Tibial artery (tissue), 1 donor: ENCODE measurements around the genes ACSM2B, ANKS4B and OTOA.

GRCh38 chr16:19804883-19805485, 79.7 kb downstream of the GPRC5B start:
- PRO-cap = unidirectional peak, minus-strand start at chr16:19804996

DNA sequence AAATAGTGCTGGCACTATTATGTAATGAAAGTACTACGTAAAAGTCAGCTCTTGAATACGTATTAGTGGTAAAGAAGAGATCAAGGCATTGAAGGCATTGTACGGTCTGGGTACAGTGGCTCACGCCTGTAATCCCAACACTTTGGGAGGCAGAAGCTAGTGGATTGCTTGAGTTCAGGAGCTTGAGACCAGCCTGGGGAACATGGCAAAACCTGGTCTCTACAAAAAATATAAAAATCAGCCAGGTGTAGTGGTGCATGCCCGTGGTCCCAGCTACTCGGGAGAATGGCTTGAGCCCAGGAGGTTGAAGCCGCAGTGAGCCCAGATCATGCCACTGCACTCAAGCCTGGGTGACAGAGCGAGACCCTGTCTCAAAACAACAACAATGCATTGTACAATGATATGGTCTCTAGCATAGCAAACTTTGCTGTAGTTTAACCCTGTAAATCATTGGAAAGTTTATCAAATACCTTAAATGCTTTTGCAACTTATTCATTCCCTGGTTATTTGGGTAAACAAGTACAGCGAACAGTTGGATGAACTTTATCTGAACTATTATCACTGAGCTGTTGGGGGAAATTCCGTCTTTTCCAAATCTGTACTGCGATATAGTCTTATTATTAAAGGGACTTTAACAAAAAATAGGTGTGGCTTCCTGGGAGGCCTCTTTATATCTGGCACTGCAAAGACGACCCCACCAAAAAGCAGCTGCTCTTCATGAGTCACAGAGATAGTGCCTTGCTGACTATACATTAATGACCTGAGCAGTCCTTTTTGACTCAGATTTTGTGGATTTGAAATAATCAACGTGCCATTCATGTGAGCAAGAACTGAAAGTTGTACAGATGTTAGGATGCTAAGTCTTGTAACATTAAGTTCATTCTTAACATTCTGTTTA, 73.5 kb downstream of the GPRC5B start:
- PRO-cap = no peak

GRCh38 chr16:20576175-20576567, at the start of gene ACSM2B:
ACSM2B (minus strand) TSS chr16:20576367.
- PRO-cap = no peak

GRCh38 chr16:20918714-20919271, 18.2 kb downstream of the LYRM1 start:
- PRO-cap = no peak

DNA sequence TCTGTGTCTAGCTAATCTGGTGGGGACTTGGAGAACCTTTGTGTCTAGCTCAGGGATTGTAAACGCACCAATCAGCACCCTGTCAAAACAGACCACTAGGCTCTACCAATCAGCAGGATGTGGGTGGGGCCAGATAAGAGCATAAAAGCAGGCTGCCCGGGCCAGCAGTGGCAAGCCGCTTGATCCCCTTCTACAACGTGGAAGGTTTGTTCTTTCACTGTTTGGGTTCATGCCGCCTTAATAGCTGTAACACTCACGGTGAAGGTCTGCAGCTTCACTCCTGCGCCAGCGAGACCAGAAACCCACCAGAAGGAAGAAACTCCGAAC, 2.7 kb upstream of the DNAH3 start:
- PRO-cap = no peak

- PRO-cap = no peak
Measured at GRCh38 chr16:21233295-21234354, at the start of gene ANKS4B. ANKS4B (plus strand) TSS chr16:21233699.

- PRO-cap = no peak
Measured at GRCh38 chr16:21283275-21284228, 5.5 kb upstream of the CRYM start.

- PRO-cap = bidirectional peak, plus-strand start at chr16:21301485, minus-strand start at chr16:21301409
Measured at GRCh38 chr16:21301303-21302045, 23.4 kb upstream of the CRYM start.

GRCh38 chr16:21302857-21303544, 24.9 kb upstream of the CRYM start:
- PRO-cap = unidirectional peak, minus-strand start at chr16:21303096

DNA sequence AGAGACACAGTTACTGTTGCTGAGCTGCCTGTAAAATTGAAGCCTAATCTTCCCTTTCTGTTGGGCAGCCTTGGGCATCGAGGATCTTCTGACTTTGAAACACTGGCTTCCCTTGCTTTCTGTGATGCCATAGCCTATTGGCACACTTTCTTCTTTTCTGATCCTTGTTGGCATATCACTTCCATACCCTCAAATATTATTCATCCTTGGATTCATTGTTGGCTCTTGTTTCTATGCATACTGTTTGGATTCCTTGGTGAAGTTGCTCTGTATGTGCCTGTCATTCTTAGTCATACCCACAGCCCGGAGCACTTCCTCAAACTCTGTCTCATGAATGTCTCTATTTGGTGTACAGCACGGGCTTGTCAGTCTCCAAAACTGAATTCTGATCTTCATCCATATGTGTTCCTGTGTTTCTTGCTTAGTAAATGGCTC, 85.7 kb upstream of the CRYM start:
- PRO-cap = no peak

- PRO-cap = no peak
Measured at GRCh38 chr16:21364163-21364830, 86.2 kb upstream of the CRYM start.

- PRO-cap = no peak
Measured at GRCh38 chr16:21519652-21520012, 79.7 kb upstream of the METTL9 start.

- PRO-cap = no peak
Measured at GRCh38 chr16:21554574-21555361, 44.6 kb upstream of the METTL9 start.

GRCh38 chr16:21603898-21604399, 4.6 kb downstream of the METTL9 start:
- PRO-cap = no peak

DNA sequence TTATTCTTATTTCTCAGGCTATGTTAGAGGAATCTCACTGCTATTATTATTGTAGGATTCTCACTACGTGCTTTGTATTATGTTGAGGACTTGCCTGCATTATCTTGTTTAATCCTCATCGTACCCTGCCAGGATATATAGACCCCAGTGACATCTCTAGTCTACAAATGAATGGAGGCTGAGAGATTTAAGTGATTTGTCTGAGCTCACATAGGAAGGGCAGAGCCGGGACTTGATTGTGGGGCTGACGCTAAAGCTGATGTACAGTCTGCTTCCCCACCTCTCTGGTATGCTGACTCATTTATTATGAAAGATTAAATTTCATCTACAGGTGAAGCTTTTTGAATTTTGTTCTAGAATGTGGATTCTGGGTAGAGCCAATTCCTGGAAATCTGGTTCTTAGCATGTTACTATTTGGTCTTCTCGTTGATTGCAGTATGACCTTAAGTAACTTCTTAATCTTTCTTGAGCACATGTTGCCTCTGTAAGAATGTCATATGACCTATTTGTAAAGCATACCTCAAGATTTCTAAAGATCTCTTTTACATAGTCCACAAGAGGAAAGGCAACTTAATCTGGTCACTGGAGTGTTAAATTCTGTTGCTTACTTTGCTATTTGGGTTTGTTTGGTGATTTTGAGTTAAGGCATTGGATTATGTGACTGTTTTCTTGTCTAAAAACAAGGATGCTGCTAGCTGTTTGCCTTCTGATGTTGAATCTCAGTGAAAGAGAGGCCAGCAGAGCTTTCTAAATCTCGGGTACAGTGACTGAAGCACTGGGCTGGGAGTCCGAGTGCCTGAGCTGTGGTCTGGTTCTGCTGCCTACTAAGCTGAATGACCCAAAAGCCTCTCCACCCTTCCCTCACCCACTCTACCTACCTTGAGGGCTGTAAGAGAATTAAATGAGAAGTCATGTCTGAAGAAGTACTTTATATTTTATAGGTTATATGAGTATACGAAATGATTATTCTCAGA, 12.5 kb downstream of the METTL9 start:
- PRO-cap = no peak

GRCh38 chr16:21629514-21630023, 22.8 kb downstream of the IGSF6 start:
- PRO-cap = no peak

DNA sequence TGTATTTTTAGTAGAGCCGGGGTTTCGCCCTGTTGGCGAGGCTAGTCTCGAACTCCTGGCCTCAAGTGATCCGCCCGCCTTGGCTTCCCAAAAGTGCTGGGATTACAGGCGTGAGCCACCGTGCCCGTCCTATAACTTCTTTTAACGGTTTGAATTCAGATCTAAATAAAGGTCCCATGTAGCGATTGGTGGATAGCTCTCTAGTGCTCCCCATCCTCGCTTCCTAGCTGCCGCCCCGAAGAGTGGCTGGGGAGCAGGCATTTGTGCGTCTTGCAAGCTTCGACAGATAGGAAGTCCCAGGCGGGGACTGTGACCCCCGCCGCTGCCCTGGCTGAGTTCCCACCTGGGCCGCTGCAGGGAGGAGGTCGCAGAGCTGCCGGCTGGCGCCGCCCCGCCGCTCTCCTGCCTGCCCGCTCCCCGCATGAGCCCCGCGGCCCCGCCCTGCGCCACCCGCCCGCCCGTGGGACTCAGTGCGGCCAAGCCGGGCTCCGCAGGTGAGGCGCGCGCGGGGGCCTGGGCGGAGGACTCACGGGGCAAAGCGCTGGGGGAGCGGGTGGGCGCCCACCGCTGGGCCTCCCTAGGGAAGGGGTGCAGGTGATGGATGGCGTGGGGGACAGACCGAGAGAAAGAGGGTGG, at the start of gene OTOA:
TSS of gene OTOA (plus strand) at position 230 of the 636 bp plus-strand sequence.
- PRO-cap = no peak

GRCh38 chr16:22189198-22189875, 16.7 kb upstream of the EEF2K start:
- PRO-cap = no peak

GRCh38 chr16:22285519-22286017, 11.6 kb upstream of the POLR3E start:
- PRO-cap = no peak

DNA sequence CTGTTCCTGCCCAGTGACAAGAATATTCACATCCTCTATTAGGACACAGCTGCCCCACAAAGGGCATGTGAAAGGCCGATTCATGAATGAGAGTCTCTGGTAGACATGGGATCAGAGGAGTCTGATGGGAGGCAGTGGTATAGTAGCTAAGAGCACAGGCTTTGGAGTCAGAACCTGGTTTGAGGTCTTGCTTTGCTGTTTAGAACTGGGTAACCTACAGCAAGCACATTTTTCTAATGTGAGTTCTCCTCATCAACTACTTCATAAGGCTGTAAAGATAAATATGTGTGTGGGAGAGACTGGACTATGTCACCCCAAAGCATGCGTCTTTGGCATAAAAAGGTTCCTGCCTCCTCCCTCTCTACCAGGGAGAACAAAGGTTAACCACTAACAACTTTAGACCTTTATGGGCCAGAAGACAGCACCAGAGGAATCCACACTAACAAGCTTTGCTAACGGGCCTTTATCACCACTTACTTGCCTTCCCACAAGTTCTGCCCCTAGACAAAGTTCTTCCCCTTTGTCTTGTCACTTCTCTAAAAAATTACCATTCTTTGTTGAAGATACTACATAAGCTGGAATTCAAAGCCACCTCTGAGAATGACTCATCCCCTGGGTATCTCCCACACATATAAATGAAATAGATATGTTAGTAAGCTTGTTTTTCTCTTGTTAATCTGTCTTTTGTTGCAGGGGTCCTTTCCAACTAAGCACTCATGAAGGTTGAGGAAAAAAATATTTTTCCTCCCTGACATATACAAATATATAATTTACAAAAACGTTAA, 21.0 kb downstream of the CDR2 start:
- PRO-cap = no peak